Fibroblast of the aortic adventitia (primary cell): ENCODE results near the genes FAM236B, PABPC1L2B and FGF16.

DNA sequence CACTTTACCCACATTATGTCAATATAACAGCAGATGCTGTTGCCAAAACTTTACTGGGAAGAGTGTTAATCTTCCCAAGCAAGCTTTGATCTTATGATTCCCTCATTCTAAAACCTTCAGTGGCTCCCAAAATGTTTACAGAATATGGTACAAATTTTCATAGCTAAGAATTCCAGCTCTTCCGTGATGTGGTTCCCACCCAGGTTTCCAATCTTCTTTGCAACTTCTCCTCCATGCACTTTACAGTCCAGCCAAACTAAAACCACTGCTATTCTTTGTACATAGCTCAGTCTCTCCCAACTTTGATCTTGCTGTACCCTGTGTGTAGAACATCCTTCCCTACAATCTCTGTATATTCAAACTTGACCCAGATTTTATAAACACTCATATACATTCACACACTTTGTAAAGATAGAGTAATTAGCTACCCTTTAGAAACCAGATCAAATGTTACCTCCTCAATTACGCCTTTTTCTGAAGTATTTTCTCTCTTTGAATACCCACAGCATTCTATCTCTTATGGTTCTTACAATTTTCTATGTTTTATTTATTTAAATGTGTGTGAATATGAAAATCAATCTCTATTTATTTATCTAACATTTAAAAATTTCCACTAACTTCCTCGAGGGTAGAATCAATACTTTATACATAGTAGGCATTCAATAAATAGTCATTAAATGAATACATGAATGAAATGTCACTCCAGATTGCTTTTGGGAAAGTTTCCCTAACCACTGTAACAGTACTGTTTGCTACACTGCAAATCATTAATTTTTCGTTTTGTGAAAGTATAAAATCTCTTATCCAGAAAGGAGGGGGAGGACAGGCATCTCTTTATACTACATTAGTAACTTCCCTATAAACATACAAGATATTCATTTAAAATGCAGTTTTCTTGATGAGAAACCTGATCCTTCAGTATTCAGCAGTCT lies 98.7 kb downstream of the HDAC8 start:
- CAGE, long polyA plus RNA = no peak

DNA sequence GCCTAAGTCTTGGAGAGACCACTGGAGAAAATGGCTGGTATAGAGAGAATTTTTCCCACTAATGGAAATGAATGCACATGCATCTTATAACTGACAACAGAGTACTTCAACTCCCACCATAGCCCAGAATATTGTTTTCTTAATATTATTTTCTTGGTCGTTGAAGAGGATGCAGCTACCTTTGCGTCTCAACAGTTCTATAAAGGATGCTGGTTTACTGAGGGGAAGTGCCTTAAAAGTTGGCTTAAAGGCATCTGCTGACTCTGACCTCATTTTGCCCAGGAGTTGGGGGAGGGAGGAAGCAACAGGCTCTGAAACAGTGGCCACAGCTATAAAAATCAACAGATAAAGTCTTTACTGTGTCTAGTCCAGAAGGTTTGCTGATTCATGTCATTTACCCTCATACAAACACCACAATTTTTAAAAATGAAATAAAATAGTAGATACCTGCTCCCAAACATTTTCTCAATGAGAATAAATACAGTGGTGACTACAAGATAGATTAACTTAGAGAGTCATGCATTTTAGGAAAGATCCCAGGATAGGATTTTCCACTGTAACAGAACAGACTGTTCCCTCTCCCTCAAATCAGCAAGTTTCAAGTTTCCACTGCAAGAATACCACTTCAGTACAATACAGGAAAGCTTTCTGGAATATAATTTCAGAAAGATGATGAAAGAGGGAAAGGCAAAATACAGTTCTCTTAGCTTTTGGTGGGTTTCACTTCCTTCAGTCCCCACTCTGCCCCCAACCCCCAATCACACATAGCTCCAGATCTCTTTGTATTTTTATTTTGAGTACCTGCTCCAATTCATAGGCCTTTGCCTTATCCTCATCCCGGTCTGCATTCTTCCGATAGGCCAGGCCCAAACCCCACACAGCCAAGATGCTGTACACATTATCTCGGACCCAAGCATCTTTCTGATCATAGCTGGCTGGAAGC lies 1.9 kb downstream of the PHKA1 start:
- CAGE, long polyA plus RNA = no peak

DNA sequence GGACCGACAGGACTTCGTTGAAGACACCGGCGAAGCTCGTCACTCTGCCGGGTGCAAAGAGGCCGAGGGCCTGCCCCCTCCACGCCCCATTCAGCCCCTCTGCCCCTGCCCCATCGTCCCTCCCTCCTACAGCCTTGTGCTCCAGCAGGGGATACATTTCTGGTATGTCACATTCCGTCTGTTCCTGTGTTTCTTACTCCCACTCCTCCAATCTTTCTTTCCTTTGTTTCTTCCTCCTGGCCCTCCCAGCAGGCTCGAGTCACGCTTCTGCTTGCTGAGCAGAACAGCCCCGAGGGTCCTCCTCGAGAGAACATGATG lies at the start of gene FAM236B:
Gene FAM236B (minus strand): TSS at position 71 of the 318 bp plus-strand sequence.
- CAGE, long polyA plus RNA = no peak

DNA sequence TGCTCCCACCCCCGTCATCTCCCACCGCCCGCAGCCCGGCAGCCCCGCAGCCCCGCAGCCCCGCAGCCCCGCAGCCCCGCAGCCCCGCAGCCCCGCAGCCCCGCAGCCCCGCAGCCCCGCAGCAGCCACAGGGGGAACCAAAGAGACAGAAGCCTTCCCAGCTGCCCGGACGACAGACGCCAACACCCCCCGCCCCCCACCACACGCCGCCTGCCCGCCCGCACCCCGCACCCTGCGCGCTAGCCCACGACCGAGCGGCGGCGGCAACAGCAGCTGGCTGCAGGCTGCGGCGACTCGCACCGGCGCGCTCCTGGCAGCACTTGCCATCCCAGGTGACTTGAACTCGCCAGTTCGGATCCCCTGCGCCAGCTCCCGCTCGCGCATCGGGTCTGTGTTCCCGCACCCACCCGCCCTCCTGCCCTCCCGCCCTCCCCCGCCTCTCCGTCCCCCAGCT lies at the start of gene PABPC1L2B:
Gene PABPC1L2B (plus strand): TSS at position 228 of the 454 bp plus-strand sequence.
- CAGE, long polyA plus RNA = no peak

GRCh38 chrX:73820497-73821048 lies 257.6 kb downstream of the CHIC1 start:
- CAGE, long polyA plus RNA = no peak

DNA sequence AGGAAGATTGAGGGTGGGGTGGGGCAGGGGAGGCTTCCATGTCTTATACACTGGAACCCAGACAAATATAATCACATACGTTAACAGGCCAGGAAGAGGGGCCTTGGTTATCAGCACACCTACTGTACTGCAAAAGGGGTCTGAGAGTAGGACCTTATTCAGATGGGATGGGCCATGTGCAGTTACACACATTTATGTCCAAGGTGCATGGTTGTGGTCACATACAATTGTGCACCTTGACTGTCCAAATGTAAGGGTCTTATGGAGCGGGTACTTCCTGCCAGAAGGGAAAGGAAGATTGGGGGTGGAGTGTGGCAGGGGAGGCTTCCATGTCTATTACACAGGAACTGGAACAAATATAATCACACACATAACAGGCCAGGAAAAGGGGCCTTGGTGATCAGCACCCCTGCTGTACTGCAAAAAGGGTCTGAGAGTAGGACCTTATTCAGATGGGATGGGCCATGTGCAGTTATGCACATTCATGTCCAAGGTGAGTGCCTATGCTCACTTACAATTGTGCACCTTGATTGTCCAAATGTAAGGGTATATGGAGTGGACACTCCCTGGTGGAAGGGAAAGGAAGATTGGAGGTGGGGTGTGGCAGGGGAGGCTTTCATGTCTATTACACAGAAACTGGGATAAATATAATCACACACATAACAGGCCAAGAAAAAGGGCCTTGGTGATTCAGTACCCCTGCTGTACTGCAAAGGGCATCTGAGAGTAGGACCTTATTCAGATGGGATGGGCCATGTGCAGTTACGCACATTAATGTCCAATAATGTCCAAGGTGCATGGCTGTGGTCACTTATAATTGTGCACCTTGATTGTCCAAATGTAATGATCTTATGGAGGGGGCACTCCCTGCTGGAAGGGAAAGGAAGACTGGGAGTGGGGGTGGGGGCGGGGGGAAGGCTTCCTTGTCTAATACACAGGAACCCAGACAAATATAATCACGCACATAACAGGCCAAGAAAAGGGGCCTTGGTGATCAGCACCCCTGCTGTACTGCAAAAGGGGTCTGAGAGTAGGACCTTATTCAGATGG lies 282.2 kb downstream of the CHIC1 start:
- CAGE, long polyA plus RNA = no peak

DNA sequence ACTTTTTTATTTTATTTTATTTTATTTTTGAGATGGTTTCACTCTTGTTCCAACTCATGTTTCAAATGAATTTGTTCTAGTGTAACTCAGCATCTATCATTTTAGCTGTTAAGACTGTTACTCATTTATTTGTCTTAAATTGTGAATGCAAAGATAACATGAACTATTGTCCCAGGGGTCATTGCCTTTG lies 363.3 kb upstream of the ZCCHC13 start:
- CAGE, long polyA plus RNA = no peak

DNA sequence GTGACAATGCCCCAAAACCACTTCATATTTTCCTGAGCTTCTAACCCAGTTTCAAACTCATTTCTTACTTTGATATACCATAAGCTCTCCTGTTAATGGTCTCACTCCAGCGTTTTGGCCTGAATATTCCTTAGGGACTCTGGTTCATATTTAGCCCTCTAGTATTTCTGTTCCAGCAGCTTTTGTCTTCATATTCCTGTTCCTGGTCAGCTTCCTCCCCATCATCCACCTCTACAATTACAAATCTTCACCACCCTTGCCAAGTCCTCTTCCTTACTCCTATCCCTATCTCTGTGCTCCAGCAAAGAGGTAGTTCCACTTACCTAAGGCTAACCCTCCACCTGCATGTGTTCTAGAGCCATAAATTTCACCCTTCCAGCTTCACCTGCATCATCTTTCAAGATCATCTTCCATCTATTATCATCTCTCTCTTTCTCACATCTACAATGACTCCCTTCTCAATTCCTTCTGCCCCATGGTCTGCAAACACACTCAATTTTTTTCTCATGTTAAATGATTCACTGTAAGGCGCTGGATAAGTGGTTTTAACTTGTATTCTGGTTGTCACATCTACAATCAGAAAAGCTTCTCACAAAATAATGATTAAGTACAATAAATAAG lies 86.7 kb upstream of the ZCCHC13 start:
- CAGE, long polyA plus RNA = no peak

GRCh38 chrX:74249522-74250801 lies 54.0 kb upstream of the ZCCHC13 start:
- CAGE, long polyA plus RNA = no peak

GRCh38 chrX:74291704-74292866 lies 11.9 kb upstream of the ZCCHC13 start:
- CAGE, long polyA plus RNA = no peak

GRCh38 chrX:74423046-74423640 lies 1.9 kb downstream of the SLC16A2 start:
- CAGE, long polyA plus RNA = no peak

DNA sequence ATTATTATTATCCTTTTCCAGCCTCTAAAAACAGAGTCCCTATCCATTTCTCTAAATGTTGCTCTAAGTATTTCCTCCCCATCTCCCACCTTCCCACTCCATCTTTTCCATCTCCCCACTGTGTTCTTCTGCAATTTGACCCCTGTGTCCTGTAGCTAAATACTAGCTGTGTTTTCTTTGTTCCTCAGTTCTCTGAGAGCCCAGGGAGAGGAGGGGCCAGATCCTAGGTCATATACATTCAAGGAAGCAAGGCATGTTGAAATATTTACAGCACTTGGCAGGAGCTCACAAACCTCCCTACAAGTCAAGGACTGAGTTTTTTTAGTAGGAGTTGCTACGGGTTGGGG lies 10.5 kb downstream of the SLC16A2 start:
- CAGE, long polyA plus RNA = no peak

DNA sequence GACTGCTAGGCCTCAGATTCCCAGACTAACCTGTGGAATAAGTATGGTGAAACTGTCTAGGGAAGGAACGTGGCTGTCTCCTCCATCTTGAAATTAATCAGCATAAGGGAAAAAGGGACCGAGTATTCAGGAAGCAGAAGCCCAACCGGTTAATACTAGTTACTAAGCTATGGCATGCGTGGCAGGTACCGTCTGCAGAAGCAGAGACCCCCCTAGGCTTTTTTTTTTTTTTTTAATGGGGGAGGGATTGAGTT lies 1.1 kb downstream of the RLIM start:
- CAGE, long polyA plus RNA = no peak

DNA sequence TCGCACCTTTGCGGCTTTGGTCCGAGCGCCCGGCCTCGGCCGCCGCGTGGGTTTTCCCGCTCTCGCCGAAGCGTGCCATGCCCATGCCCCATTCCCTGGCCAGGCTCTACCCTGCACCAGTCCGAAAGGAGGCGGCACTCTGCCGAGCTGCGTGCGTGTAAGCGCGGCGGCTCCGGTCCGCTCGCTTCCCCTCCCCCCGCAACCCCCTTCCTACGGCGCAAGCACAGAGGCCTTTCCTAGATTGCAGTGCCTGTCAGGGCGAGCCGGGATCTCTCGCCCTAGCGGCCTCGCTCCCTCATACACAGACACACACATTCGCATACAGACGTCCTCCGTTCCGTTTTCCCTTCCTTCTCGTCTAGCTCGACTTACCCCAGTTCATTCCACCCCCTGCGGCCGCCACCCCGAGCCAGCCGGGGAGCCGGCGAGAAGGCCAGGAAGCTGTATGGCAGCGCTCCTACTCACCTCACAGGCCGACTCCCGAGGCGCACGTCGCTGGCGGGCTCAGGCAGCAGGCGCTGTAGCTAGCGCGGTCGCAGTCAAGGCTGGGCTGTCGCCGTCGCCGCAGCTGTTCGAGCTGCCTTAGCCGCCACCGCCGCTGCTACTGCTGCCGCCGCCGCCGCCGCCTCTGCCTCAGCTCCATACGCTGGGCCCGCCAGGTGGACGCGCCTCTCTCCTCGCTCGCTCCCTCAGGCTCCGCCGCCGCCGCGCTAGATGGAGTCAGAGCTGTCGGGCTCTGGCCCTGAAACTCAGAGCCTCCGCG lies 653 bp downstream of the NEXMIF start:
- CAGE, long polyA plus RNA = no peak

- CAGE, long polyA plus RNA = no peak
Observed at GRCh38 chrX:75273289-75273793, 544 bp upstream of the UPRT start.

GRCh38 chrX:76177541-76177877 lies 4.6 kb downstream of the PBDC1 start:
- CAGE, long polyA plus RNA = no peak

DNA sequence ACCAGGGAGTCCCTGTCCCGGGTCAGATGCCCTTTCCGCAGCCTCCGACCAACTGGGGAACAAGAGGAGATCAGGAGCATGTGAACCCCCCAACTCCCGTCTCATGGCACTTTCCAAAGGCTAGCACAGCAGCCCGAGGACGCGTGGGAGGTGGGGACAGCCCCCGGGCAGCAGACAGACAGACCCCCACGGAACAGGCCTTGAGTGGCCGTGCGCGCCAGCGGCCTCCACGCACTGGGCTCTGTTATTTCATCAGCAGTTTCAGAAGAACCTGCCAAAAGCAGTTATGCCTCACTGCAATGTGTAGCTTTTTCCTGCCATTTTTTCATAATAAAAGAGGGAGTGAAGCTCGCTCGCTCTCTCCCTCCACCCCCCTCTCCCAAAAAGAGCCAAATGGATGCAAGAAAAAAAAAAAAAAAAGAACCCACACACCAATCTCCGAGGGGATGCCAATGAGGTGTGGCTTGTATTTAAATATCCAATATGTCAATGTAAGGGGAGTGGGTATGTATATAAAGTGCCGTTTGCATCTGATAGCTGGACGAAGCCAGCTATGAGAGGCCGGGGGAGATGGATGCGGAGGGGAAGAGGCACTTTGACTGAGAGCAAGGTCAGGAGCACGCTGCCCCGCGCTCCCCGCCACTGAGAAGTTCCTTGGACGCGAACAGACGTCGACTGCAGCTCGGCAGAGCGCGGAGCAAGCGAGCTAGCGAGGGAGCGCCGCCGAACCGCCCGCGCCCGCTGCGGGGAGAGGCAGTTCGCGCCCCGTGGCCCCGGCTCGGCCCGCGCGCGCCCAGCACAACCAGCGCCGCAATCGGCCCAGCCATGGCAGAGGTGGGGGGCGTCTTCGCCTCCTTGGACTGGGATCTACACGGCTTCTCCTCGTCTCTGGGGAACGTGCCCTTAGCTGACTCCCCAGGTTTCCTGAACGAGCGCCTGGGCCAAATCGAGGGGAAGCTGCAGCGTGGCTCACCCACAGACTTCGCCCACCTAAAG lies at the start of gene FGF16:
Gene FGF16 (plus strand): TSS at position 540 of the 996 bp plus-strand sequence.
- CAGE, long polyA plus RNA = no peak

- CAGE, long polyA plus RNA = no peak
Observed at GRCh38 chrX:78103589-78104106, 400 bp upstream of the PGK1 start.

DNA sequence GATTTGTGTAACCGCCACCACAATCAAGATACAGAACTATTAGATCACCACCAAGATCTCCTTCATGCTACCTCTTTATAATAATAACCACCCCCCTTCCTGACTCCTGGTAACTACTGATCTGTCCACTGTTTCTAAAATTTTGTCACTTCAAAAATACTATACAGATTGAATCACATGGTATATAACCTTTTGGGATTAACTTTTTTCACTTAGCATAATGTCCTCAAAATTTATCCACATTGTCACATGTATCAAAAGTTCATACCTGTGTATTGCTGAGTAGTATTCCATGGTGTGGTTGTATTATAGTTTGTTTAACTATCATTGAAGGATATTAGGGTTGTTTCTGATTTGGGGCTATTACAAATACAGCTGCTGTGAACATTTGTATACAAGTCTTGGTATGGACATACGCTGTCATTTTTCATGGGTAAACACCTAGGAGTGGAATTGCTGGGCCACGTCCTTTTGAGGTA lies 3.3 kb downstream of the PGK1 start:
- CAGE, long polyA plus RNA = no peak

- CAGE, long polyA plus RNA = no peak
Observed at GRCh38 chrX:78130967-78132118, 8.1 kb downstream of the TAF9B start.